SP-49 (cell line): ENCODE results near the genes SLC22A10 and PLAAT4.

DNA sequence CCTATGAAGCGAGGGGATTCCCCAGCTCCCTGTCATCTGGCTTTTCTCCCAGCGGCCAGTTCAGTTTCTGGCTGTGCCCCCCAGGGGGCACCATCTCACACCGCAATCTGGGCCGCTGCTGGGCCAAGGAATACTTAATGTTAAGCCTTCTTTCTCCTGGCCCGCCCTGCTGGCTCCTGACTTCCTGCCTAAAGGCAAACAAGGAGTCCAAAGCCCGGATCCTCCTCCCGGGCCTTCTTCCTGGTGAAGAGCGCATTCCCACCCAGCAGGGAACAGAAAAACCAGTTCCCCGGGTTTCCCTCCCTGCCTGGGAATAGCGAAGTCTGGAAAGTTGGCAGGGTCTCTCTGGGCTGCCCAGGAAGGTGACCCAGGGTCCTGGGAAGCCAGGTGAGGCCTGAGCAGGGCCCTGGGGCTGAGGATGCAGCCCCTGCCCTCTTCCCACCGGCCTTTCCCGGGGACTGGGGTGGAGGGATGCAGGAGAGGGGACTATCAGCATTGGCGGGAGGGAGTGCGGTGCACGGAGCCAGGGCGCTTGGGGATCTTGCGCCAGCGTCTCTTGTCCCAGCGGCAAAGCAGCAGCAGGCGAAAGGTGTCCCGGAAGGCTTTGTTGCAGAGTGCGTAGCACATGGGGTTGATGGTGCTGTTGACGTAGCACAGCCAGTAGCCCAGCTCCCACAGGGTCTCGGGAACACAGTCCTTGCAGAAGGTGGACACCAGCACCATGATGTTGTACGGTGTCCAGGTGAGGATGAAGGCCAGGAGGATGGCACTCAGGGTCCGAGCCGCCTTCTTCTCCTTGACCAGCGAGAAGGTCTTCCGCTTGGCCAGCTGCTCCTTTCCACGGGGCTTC, 11.7 kb downstream of the CHRM1 start:
- PRO-cap: no peak

- PRO-cap: no peak
These were observed 2.9 kb downstream of the SLC22A25 start for GRCh38 chr11:63240525-63240934.

DNA sequence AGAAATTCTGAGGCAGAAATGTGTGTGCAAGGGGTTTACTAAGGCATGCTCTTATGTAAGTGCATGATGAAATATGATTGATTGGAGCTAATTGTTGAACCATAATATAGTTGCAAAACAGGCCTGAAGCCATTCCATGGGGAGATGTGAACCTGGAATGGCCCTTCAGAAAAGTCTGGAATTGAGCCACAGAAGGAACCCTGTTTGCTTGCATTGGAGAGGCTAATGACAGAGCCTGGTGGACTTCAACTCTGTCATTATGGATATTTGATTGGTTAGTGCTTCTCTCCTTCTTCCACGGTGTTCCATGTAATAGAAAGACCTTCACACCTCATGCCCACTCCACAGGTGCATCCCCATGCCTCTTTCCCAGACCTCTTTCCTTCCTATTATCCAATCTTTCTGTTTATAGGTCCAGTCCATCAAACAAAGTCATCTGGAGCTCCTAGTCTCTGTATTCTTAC, 2.3 kb downstream of the SLC22A25 start:
- PRO-cap: no peak

- PRO-cap: no peak
These were observed 4.3 kb upstream of the SLC22A25 start for GRCh38 chr11:63247543-63248170.

GRCh38 chr11:63289853-63290111, at the start of gene SLC22A10:
SLC22A10 (plus strand) TSS chr11:63289903.
- PRO-cap: no peak

- PRO-cap: no peak
These were observed 1.2 kb downstream of the PLAAT5 start for GRCh38 chr11:63489858-63490165.

DNA sequence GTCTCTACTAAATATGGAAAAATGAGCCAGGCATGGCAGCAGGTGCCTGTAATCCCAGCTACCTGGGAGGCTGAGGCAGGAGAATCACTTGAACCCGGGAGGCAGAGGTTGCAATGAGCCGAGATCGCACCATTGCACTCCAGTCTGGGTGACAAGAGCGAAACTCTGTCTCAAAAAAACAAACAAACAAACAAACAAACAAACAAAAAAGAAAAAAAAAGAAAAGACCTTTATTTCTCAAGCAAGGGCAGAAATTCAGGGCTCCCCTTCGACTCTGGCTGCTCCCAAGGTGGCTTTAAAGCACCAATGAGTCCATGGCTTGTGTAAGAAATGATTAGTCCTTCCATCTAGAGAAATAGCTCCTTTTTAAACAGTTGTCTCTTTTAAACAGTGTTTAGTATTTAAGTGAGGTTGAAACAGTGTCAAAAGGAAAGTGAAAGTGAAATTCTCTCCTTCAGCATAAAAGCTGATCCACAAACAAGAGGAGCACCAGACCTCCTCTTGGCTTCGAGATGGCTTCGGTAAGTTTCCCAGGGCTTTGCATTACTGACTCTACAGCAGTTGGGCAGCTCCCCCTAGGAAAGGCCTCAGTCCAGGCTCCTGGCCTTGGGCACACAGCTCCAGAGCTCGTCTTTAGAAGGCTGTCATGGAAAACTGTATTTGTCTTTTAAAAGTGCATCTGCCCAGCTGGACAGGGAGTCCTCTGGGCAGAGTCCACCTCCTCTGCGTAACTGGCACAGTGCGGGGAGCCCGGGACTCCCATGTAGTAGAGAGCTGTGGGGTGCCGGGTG, at the start of gene PLAAT4:
TSS of gene PLAAT4 (plus strand) at position 452 of the 791 bp plus-strand sequence.
- PRO-cap: no peak

DNA sequence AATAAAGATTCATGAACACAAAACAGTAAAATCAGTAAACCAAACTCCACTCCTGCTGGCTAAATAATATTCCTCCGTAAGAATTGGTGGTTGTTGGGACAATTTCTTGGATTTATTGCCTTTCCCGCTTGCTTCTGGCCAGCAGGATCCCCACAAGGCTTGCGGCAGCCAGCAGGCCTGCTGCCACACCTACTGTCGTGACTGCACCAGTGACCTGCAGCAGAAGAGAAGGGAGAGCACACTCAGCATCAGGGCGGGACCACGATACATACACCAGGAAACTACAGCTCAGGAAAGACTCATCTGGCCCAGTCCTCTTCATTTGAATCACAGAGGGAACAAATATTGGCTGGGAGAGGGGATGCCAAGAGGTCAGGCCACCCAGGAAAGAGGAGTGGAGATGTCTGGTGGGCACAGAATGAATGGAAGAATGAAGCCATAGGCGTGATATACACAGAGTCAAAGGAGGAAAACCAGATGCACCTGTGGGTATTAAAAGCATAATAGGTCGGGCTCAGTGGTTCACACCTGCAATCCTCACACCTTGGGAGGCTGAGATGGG, 10.2 kb downstream of the PLAAT2 start:
- PRO-cap: no peak

DNA sequence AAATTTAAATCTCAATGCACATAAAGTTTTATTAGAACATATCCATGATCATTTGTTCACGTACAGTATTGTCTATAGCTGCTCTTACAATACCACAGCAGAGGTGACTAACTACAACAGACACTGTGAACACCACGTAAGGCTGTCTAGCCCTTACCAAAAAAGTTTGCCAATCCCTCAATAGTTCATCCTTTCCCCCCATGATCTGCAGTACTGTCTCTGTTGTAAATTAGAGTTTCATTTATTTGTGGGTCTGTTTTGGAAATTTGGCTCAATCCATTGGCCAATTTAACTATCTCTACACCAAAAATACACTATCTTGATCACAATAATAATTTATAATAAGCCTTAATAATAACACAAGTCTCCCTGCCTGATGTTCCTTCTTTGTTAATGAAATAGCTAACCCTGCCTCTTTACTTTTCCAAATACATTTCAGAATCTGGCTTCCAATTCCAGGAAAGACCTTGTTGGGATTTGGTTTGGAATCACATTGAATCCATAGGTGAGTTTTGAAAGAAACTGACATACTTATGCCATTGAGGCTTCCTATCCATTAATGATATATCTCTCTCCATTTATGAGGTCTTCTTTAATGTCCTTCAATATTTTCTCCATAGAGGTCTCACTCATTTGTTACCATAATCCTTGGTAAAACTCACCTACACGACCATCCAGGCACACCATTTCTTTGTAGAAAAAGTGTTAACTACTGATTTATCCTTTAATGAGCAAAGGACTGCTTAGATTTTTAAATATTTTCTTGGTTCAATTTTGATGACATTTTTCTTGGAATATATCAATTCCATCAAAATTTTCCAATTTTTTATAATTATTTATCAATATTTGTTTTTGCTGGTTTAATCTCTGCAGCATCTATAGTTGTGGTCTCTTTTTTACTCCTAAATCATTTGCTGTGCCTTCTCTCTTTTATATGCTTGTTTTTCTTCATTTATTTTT, 6.8 kb upstream of the PLAAT2 start:
- PRO-cap: no peak

GRCh38 chr11:63603145-63603702, 11.0 kb downstream of the PLAAT3 start:
- PRO-cap: no peak

DNA sequence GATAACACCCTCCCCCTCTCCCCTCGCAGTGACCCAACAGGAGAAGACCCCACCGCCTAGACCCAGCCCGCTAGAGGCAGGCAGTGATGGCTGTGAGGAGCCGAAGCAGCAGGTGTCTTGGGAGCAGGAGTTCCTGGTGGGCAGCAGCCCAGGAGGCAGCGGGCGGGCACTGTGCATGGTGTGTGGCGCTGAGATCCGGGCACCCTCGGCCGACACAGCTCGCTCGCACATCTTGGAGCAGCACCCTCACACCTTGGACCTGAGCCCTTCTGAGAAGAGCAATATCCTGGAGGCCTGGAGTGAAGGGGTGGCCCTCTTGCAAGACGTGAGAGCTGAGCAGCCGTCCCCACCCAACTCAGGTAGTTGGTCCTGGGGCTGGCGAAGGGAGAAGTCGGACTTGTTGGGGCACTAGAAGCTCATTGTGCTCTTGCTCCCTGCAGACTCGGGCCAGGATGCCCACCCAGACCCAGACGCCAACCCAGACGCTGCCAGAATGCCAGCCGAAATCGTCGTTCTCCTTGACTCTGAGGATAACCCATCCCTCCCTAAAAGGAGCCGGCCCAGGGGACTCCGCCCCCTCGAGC, 4.6 kb downstream of the SPINDOC start:
- PRO-cap: no peak

DNA sequence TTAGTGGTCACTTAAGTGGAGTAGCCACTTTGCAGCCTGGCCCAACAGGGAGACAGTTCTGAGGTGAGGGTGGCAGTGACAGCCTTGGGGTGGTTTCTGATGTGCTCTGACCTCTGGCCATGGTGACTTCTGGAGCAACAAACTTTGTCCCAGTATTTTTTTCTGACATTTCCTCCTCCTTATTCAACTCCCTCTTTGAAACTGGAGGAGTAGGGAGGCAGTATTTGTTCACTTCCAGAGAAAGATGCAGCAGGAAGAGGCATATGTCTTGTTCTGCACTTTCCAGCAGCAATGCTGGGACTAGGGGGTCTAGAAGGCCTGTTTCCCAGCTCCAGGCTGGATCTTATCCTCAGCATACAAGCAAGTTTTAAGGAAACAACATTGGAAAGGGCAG, 37.3 kb downstream of the RCOR2 start:
- PRO-cap: no peak

- PRO-cap: no peak
These were observed 25.0 kb downstream of the RCOR2 start for GRCh38 chr11:63891598-63892819.

- PRO-cap: no peak
These were observed 1.4 kb downstream of the RCOR2 start for GRCh38 chr11:63915321-63916270.

GRCh38 chr11:63937875-63938301, 914 bp upstream of the NAA40 start:
- PRO-cap: unidirectional peak, plus-strand start at chr11:63938151

GRCh38 chr11:64058326-64058939, 22.7 kb downstream of the FLRT1 start:
- PRO-cap: no peak

DNA sequence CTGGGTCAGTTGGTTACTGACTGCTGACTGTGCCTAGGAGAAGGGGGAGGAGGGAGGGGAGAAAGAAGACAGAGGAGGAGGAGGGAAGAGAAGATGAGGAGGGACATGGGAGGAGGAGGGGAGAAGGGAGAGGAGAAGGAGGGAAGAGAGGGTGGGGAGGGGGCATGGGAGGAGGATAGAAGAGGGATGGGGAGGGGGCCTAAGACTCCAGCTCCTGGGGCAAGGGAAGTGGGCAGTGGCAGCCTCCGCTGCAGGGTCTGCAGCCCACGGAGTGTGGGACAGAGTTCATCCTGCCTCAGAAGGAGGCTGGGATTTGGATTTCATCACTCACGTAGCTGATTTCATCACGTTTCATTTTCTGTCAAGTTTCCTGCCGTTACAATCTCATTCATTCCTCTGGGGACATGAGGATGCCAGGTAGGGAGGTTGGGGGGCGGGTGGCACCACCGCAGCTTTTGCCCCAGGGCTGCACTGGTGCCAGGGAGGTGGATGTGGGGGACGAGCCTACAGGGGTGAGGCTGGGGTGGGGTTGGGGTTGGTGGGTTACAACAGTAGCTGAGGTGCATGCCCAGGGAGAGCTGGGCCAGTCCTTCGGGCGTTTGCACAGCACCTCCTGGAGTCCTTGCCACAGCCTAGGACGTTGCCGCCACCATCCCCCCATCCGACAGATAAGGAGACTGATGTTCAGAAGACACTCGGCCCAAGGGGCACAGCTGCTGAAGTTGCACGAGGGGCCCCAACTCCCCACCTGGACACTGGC, 55.4 kb downstream of the FLRT1 start:
- PRO-cap: no peak

- PRO-cap: unidirectional peak, minus-strand start at chr11:64181677
These were observed 4.4 kb upstream of the STIP1 start for GRCh38 chr11:64181494-64182013.

- PRO-cap: no peak
These were observed 855 bp downstream of the STIP1 start for GRCh38 chr11:64186450-64187601.

DNA sequence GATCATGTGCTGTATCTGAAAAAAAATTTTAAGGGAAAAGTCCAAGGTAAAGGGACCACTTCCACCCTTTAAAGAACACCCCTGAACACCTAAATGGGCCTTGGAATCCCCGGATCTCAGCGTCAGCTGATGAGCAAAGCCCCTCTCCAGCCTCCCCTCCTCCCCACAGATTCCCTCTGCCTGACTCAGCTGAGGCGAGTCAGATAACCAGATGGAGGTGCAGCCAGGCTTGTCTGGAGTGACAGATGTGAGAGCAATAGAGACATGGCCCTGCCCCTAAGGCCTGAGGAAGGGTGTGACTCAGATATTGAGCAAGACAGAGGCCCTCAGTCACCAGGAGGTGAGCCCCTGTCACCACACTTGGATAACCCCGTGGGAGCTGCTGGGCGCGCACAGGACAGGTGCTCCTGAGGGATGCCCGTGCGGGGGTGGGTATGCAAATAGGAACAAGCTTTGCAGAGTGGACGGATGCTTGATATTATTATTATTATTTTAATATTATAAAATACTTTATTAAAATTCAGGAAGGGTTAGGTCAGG, 4.9 kb upstream of the CCDC88B start:
- PRO-cap: no peak